Vermiform appendix (tissue), 1 donor: ENCODE measurements around the gene ALCAM.

- PRO-cap: unidirectional peak, minus-strand start at chr3:99854092
Measured at GRCh38 chr3:99853739-99854237, 36.1 kb downstream of the CMSS1 start.

DNA sequence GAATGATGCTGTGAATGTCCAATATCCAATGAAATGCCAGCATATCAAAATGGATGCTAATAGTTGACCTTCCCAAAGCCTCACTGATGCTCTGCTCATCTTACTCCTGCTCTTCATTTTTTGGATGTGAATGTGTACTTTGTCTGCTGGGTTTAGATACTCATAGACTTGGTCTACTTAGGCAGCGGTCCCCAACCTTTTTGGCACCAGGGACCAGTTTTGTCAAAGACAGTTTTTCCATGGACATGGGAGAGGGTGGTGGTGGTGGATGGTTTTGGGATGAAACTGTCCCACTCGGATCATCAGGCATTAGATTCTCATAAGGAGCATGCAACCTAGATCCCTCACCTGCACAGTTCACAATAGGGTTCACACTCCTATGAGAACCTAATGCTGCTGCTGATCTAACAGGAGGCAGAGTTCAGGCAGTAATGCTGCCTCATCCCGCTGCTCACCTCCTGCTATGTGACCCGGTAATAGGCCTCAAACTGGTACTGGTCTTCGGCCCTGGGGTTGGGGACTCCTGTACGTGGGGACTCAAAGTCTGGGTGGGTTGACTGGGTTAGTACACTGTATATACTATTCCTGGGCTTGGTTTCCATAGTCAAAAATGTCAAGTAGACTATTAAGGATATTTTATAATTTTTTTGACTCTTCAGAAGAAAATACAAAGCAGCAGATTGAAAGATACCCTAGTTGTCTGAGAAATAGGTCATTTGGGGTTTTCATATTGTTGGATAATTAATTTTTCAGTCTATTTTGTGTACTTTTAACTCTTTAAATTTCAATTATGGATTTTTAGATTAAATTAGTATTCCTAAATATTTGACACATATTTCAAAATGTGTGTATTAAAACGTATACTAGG, 45.4 kb downstream of the CMSS1 start:
- PRO-cap: no peak

DNA sequence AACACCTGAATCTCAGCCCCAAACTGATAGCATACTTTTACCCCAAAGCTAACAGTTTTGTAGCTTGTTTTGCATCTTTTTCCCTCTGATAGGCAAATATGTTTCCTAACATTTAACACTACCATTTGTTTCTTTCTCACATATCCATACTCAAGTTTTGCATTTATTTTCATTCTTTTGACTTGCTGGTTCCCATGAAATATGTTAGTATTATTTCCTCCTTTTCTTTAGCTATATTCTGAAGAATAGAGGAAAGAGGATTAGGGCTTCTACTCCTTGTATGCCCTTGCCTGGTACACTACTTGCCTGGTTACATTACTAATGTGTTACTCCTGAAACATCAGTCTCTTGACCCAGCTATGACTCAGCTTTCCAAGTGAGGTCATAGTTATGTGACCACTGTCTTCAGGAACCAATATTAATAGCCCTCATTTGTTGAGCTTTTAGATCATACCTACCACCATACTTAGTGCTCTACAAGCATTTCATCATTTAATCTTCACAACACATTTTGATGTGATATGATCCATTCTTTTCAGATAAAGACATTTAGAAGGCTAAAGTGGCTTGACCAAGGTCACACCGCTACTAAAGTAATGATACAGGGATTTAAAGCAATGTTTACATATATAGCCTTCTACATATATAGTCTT, 60.3 kb downstream of the CMSS1 start:
- PRO-cap: bidirectional peak, plus-strand start at position 431 of the sequence, minus-strand start at position 300 of the sequence

GRCh38 chr3:99933722-99934202, 116.1 kb downstream of the CMSS1 start:
- PRO-cap: no peak

- PRO-cap: no peak
Measured at GRCh38 chr3:100097828-100098532, 16.3 kb downstream of the FILIP1L start.

DNA sequence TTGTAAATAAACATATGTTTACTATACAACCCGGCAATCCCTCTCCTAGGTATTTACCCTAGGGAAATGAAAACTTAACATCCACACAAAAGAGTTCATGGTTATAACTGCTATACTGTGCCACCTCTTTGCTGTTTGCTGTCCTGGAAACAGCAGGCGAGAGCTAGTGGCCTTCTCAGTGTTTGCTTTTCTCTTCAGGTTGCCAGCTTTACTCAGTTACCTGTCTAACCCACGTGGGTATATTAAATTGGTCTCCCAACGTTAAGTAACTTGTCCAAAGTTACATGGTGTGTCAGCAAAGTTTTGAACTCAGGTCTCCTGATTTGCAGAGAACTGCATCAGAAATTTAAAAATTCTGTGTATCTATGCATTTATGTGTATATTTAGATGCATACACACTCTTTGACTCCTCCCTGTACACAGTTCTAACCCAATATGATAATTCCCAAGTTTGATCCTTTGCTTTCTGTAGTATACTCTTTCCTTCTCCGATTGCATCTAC, 4.4 kb upstream of the NIT2 start:
- PRO-cap: no peak

DNA sequence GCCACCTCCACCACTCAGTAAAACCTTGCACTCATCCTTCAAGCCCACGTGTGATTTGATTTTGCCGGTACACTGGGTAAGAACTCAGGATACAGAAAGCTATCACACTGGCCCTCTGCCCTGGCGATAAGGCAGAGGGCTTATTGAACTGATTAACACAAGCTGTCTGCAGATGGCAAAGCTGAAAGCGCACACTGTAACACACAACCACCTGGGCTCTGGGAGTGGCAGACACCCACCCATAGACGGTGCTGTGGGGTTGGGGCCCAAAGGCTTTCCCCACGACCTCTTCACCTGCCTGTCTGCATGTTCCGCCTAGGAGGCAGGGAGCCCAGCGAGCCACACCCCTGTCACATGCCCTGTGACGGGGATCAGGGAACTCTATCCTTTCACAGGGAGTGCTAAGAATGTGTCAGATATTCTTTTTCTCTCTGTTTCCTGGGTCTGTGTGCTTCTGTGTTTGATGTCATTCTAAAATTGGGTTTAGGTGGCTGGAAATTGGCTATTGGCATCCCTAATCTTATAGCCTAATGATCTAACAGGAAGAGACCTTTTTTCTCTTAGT, 12.1 kb upstream of the TFG start:
- PRO-cap: no peak

DNA sequence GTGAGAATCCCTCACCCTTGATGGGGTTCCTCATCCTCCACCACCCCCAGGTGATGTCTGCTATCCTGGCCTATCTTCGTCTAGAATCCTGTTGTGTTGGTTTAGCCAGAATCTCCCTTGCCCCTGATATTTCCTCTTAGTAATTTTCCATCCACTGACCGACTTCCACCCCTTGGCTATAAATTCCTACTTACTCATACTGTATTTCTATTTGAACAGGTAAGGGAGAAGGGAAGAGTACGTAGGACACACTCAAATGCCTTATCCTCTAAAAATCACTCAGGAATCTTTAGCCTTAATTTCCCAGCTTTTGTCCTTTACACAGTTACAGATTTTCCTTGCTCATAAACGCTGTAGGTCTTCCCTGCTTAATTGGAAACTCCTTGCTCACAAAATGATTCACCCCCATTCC, 643 bp upstream of the TFG start:
- PRO-cap: no peak

GRCh38 chr3:100987096-100987315, 6.2 kb downstream of the ABI3BP start:
- PRO-cap: unidirectional peak, plus-strand start at chr3:100987180

DNA sequence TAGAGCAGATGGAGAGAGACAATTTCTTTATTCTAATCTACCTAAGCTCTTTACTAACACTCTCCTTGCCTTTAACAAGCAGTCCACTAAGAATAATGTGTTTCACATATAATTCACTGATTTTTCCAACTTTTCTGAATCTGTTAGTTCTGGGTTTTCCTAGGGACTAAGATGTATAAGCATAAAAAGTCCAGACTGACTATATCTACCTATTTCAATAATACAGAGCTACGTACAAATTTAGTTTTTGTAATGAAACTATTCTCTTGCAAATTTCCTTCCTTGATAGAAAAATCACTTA, 193 bp upstream of the IMPG2 start:
- PRO-cap: no peak

DNA sequence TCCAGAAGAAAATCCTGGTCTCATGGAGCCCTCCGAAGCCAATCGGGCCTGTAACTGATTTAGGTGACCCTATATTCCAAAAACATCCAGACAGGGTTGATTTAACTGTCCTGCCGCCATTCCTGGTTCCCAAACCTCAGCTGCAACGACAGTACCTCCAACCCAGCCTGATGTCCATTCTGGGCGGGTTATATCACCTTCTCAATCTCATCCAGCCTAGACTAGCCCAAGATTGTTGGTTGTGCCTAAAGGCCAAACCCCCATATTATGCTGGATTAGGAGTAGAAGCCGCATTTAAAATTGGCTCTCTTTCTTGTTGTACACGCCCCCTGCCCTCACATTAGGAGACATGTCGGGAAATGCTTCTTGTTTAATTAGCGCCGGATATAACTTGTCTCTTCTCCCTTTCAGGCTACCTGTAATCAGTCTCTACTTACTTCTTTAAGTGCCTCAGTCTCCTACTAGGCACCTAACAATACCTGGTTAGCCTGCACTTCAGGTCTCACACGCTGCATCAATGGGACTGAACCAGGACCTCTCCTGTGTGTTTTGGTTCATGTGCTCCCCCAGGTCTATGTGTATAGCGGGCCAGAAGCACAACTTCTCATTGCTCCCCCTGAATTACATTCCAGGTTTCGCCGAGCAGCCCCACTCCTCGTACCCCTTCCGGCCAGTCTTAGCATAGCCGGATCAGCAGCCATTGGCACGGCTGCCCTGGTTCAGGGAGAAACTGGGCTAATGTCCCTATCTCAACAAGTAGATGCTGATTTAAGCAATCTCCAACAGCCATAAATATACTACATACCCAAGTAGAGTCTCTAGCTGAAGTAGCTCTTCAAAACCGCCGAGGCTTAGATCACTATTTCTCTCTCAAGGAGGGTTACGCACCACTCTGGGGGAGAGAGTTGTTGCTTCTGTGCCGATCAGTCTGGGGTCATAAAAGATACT, 36.4 kb downstream of the ZBTB11 start:
- PRO-cap: no peak

DNA sequence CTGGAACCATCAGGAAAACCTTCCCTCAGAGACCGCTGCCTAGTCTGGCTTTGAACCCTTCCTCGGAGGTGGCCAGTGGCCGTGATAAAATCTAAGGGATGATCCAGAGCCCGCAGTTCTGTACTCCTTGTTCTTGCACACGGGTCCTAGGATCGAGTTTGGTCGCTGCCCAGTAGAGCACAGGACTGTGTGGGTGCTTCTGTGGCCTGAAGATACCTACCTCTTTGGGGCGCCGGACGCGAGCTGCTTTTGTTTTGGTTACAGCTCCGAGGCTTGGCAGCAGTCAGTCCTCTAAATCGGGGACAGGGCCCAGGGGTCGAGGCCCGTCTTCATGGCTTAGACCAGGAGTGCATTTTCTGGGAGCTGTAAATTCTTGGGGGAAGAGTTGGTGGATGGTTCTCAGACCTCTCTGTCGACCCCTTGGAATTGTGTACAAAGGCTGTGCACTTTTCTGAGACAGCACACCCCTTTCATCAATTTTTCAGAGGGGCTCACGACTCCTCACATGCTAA, 757 bp downstream of the CEP97 start:
- PRO-cap: bidirectional peak, plus-strand start at position 246 of the sequence, minus-strand start at position 251 of the sequence

DNA sequence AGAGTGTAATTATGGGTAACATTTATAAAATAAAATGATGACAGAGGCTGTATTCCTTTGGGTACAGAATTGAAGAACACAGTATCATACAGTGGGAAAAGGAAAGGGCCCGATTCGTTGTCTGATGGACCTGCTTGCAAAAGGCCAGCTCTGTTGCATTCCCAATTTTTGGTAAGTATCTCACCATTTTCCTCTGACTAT, 3.4 kb downstream of the NFKBIZ start:
- PRO-cap: no peak

DNA sequence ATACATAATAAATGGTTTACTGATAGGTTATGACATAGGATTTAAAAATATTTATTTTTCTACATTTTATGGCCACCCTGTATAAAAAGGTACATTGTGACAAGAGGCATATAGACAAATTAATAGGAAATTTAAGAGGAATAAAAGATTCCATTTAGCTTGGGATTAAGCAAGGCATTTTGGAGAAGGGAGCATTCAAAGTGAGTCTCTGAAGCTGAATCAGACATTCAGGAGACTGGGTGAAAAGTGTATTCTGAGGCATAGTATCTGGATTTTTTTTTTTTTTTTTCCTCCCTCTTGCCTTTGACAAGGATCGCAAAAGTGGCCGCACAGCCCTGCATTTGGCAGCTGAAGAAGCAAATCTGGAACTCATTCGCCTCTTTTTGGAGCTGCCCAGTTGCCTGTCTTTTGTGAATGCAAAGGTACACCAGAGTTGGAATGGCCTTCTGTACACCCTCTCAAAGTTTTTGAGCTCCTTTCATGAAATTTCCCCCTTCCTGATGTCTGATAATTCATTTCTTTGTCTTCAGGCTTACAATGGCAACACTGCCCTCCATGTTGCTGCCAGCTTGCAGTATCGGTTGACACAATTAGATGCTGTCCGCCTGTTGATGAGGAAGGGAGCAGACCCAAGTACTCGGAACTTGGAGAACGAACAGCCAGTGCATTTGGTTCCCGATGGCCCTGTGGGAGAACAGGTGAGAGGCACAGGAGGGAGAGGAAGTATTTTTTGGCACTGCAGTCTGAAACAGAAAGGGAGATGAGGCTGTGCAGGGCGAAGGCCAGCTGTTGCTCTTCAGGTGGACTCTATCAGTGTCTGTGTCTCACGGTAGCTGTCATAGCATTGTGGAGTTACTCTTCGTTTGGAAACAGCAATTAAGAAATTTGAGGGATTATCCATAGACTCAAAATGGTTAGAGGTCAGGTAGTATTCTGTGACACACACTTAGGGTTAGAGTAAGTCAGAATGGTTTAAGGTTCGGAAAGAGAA, 7.7 kb downstream of the NFKBIZ start:
- PRO-cap: no peak

DNA sequence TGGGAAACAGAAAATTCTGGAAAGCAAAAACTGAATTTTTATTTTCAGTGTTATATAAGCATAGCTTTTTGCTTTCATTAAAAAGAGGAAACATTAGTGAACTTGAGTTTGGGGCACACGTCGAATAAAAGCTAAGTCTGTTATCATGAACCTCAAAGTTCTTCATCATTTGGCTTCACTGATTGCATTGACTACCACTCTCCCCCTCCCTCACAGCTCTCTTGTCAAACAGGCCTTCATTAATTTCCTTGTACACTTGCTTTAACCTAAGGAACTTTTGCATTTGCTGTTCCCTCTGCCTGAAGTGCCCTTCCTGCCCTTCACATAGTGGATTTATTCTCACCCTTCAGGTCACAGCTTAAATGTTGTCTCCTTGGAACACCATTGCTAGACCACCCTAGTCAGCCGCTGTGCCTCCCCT, 265.3 kb downstream of the NFKBIZ start:
- PRO-cap: no peak

GRCh38 chr3:102223214-102223576, 211.6 kb upstream of the ZPLD1 start:
- PRO-cap: no peak

- PRO-cap: no peak
Measured at GRCh38 chr3:104132956-104133403, 1233.7 kb upstream of the ALCAM start.

DNA sequence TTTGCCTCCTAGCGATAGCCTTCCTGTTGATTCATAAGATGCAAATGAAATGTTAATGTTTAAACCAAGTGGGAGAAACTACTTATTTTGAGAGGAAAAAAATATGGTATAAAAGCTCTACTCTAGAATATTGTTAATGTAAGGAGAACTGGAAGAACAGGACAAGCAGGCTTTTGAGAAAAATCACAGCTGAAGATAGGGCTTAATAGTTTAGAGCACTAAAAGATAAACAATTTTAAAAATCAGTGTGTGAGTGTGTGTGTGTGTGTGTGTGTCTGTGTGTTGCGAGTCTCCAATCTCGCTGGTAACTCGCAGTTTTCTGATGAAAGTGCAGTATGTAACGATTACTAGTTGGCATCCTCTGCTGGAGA, 1.5 kb upstream of the ALCAM start:
- PRO-cap: no peak

- PRO-cap: bidirectional peak, plus-strand start at chr3:105366909, minus-strand start at chr3:105366564; bidirectional peak, plus-strand start at chr3:105367274, minus-strand start at chr3:105366958
Measured at GRCh38 chr3:105366307-105367515, at the start of gene ALCAM. Gene ALCAM (plus strand): TSS chr3:105366909.

- PRO-cap: no peak
Measured at GRCh38 chr3:105414165-105414618, 47.5 kb downstream of the ALCAM start.